HGPS cell (cell line): Measurements from ENCODE around the gene GYPC.

- RRBS = no CpG with 5 or more reads among the region's 1 CpG
Observed at GRCh38 chr2:120738542-120738705, 2.8 kb downstream of the GLI2 start.

DNA sequence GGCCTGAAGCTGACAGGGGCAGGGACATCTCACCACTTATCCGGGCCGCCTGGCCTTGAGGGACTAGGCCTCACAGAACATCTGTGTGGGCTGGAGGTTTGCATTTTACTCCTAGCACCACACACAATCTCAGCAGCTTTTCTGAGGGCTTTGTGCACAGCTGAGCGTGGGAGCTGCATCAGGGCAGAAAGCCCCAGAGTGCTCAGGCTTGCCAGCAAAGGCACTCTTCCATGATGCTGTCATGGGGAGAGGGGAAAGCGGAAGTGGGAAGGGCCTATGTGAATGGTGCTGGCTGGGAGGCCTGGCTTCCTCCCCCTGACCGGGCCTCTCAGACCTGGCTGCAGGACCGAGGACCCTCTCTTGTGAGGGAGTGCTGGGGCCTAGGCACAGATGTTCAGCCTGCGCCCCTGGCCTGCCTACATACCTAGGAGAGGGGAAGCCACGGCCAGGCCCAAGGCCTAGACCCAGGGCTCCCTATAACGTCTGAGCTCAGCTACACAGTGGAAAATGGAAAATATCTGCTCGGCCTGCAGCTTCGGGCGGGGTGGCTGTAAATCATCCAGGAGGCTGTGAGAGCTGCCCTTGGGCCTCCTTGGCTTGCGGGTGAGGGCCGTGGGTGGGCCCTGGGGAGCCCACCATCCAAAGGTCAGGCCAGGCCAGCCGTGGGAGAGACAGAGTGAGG lies 22.6 kb downstream of the GLI2 start:
- RRBS = no CpG with 5 or more reads among the region's 15 CpGs

GRCh38 chr2:120820149-120820751 lies 84.6 kb downstream of the GLI2 start:
- RRBS = 17% methylated on average over 2 of the region's 17 CpGs

DNA sequence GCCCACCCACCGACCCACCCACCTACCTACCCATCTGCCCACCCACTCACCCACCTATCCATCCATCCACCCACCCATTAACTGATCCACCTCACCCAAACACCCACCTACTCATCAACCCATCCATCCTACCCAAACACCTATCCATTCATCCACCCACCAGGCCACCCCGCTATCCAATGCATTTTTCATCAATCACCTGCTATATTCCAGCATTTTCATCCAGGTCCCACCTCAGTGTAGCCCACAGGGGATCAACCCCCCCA lies 121.8 kb downstream of the GLI2 start:
- RRBS = no CpG with 5 or more reads among the region's 2 CpGs

- RRBS = no CpG with 5 or more reads among the region's 7 CpGs
Observed at GRCh38 chr2:120863542-120864042, 127.9 kb downstream of the GLI2 start.

DNA sequence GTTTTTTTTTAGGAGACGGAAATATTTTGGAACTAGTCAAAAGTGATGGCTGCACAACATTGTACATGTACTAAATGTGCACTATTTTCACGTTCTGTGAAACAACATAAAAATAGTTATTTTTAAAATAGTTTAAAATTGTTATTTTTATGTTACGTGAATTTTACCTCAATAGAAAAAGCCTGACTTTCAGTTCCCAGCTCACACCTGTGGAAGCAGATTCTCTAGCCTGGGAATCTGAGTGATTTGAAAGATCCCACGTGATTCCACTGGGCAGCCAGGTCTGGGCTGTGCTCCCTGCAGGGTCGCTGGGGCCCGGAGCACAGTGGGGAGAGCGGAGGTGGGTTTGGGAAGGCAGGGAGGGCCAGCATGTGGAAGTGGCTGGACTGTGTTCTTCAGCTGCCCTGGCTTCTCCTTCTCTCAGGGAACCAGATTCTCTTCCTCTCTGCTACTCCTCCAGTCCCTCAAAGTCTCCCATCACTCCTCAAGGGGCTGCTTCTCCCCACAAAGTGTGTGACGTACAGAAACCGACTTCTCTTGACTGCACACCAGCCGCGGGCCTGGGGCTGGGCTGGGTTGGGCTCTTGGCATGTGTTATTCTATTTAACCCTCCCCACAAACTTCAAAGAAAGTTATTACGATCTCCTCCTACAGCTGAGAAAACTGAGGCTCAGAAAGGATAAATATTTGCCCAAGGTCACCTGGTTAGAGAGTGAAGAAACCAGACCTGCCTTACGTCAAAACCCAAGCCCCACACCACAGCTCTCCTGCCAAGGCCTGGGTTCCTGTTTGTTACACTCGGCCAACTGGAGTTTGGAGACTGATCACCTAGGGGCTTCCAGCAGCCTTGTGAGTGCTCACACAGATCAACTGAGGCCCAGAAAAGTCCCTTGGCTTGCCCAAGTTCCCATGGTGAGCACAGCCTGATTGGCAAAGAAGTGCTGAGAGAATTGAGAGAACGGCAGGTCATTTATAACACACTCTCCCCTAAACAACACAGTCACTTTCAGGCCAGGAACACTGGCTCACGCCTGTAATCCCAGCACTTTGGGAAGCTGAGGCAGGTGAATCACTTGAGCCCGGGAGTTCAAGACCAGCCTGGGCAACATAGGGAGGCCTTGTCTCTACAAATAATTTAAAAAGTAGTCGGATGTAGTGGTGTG lies 269.0 kb downstream of the TFCP2L1 start:
- RRBS = no CpG with 5 or more reads among the region's 18 CpGs

GRCh38 chr2:121256711-121257460 lies 28.1 kb downstream of the TFCP2L1 start:
- RRBS = no CpG with 5 or more reads among the region's 13 CpGs

- RRBS = no CpG with 5 or more reads among the region's 13 CpGs
Observed at GRCh38 chr2:121365051-121365441, 80.0 kb upstream of the TFCP2L1 start.

DNA sequence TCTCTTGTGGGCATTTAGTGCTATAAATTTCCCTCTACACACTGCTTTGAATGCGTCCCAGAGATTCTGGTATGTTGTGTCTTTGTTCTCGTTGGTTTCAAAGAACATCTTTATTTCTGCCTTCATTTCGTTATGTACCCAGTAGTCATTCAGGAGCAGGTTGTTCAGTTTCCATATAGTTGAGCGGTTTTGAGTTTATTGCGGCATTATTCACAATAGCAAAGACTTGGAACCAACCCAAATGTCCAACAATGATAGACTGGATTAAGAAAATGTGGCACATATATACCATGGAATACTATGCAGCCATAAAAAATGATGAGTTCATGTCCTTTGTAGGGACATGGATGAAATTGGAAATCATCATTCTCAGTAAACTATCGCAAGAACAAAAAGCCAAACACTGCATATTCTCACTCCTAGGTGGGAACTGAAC lies 154.5 kb upstream of the TFCP2L1 start:
- RRBS = no CpG with 5 or more reads among the region's 6 CpGs

DNA sequence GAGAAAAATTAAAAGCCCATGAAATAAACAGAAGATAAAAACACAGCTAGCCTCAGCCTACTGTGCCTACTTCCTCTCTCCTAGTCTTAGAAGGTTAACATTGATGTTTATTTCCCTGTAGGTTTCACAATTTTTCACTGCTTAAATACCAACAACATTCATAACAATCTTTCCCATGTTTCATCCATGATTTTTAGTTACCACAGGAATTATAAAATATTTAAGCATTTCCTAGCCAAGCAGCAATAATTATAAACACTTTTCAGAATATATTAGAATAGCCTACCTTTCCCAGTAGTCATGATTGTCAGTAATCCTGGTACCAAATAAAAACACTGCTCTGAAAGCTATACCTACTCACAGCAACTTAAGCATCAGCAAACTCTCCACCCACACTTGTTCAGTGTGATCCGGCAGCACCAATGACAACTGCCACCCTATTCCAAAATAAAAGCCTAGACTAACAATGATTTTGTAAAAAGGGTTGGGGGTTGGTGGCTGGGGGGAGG lies 159.2 kb downstream of the CLASP1 start:
- RRBS = no CpG with 5 or more reads among the region's 1 CpG

DNA sequence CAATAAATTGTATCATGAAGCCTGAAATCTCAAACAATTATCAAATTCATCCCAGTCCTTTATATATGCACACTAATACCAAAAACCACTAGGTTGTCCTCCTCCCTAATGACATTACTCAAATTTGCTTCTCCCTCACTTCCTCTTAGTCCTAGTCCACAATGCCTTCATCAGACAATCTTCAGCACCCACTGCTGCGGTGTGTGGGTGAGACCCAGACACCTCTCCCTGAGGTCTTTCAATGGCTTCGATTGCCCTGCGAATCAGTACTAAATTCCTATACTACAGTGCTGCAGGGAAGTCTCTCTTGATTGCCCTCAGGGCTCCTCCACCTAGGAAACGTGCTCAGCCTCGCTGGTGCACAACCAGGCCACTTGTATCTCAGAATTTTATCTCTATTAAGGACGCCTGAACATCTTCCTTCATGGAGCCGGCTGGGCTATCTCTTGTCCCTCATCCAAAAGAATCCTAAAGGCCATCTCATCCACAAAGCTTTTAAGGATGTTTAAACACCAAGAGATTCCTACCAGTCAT lies 57.9 kb downstream of the CLASP1 start:
- RRBS = no CpG with 5 or more reads among the region's 7 CpGs

GRCh38 chr2:121648034-121648548 lies 1.2 kb downstream of the CLASP1 start:
- RRBS = no CpG with 5 or more reads among the region's 13 CpGs

DNA sequence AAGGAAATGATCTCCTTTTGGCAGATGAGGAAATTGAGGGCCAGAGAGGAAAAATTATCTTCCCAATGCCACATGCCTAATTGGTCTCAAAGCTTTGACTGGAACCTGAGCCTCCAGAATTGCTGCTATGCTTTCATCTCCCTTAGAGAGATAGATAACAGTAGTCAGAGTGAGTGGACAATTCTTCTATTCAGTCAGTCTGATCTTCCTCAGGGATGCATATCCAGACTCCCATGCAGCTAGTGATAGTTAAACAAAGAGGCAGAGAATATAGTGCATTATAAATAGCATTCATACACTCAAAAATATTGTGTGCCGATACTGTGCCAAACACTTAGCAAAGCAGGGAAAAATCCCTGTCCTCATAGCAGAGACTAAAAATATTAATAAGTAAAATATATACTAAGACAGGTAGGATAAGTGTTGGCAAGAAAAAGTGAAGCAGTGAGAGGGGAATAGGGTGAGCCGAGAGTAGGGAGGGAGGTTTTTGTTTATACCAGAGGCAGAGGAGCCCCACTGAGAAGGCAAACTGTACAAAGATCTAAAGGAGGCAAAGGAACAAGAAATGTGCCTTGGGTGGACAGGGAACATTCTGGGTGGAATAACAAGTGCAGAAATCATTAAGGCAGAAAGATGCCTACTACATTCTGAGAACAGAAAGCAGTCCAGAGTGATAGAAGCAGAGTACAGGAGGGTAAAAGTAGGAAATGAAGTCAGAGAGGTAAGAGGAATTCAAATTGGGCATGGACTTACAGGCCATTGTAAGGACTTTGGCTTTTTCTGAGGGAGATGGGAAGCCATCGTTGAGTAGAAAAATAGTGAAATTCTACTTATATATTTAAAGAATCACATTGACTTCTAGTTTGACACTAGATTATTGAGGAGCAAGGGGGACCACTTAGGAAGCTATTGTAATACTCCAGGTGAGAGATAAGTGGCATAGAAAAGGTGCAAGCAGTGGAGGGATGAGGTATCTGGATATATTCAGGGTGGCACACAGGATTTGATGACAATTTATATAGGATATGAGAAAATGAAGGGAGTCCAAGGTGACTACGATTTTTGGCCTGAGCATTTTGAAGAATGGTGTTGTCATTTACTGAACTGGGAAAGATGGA lies 4.2 kb upstream of the CLASP1 start:
- RRBS = no CpG with 5 or more reads among the region's 4 CpGs

DNA sequence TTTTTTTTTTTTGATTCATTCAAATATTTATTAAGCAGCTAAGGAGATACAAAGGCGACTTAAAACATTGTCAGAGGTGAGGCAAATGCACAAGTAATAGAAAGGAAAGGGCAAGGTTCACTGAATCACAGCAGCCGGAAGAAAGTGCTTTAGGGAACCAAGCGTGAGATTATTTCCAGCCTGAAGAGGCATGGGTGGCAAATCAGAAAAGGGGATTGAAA lies 28.6 kb downstream of the NIFK start:
- RRBS = no CpG with 5 or more reads among the region's 3 CpGs

GRCh38 chr2:121756155-121756787 lies 820 bp downstream of the TSN start:
- RRBS = no CpG with 5 or more reads among the region's 14 CpGs

DNA sequence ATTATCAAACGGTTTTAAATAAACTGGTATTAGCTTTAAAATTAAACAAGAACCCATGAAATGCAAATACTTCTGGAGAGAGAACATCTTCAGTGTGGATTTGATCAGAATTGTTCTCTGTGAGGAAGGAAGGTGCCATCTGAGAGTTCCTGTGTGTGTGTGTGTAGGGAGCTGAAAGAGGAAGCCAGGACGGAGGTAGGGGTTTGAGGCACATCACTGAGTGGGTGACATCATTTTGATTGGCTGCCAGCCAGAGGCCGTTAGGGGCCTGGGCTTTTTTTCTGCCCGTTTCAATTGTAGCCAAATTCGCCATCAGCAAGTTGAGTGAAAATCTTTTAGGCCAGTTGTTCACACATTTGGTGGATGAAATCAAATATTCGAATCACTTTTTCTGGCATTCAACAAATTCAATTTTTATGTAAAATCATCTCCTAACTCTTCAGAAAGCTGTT lies 48.9 kb downstream of the TSN start:
- RRBS = no CpG with 5 or more reads among the region's 6 CpGs

DNA sequence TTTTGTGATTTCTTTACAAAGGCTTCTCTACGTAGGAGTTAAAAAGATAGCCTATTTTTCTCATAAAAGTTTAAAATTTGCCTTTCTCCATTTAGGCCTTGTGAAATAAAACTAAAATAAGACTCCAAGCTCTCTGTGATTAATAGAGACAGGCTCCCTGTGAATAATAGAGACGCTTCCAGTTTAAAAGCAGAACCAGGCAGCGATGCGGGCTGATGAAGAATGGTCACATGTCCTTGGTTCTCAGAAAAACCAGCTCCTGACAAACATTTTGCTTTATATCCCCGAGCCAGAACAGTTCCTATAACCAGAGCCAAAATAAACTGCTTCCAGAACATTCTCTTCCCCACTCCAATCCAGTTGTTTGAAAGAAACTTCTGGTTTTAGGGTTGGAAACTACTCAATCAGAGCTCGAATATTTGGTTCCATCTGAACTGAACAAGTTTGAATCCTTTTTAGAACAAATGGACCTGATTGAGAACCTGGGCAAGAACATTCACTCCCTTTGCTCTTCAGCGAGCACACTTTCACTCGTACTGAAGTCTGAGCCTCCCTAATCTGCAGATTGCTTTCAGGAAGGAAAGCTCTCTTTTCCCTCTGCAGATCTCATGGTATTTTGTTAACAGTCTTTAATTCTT lies 213.7 kb downstream of the TSN start:
- RRBS = no CpG with 5 or more reads among the region's 8 CpGs

DNA sequence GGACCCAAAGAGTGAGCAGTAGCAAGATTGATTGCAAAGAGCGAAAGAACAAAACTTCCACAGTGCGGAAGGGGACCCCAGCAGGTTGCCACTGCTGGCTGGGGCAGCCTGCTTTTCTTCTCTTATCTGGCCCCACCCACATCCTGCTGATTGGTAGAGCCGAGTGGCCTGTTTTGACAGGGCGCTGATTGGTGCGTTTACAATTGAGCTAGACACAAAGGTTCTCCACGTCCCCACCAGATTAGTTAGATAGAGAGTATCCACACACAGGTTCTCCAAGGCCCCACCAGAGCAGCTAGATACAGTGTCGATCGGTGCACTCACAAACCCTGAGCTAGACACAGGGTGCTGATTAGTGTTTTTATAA lies 961.8 kb downstream of the CNTNAP5 start:
- RRBS = no CpG with 5 or more reads among the region's 8 CpGs

DNA sequence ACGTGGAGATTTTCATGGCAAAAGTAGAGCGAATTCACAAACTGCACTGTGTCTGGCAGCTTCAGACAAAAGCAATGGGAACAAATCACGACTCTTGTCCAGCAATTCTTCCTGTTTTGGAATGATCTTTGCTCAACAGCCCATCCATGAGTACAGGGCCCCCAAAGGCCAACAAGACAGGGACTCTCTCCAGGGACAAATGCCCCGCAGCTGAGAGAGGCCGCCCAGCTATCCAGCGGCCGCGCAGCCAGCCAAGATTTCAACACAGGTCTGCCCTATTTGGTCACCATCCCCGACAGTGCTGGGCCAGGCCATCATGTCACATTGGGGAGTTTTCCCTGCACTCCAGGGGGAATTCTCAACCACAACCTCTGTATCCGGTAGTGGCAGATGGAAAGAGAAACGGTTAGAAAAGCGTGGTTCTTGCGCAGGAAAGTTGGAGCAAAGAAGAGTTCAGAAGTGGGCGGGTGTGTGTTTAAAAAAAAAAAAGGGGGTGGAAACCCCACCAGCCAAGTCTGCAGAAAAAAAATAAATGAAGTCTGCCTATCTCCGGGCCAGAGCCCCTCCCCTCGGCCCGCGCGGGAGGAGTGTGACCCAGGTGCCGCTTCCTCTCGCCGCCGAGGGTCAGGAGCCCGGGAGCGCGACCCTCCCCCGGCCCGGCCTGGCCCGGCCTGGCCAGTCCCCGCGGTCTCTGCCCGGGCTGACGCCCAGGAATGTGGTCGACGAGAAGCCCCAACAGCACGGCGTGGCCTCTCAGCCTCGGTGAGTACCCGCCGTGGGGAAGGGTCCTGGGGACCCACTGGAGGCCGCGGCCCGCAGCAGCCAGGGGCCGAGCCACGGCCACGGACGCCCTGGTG lies at the start of gene GYPC:
TSS of gene GYPC (plus strand) at position 608 of the 857 bp plus-strand sequence.
- RRBS = 3% methylated on average over 10 of the region's 47 CpGs

GRCh38 chr2:126680754-126681014 lies 24.7 kb downstream of the GYPC start:
- RRBS = no CpG with 5 or more reads among the region's 9 CpGs